SJSA1 (cell line): Measurements from ENCODE around the genes OSTM1, SESN1 and CD164.

- RAMPAGE, long total RNA = no peak
These were observed at the start of gene OSTM1 for GRCh38 chr6:108073939-108075188. TSS of gene OSTM1 (minus strand) at chr6:108074741.

DNA sequence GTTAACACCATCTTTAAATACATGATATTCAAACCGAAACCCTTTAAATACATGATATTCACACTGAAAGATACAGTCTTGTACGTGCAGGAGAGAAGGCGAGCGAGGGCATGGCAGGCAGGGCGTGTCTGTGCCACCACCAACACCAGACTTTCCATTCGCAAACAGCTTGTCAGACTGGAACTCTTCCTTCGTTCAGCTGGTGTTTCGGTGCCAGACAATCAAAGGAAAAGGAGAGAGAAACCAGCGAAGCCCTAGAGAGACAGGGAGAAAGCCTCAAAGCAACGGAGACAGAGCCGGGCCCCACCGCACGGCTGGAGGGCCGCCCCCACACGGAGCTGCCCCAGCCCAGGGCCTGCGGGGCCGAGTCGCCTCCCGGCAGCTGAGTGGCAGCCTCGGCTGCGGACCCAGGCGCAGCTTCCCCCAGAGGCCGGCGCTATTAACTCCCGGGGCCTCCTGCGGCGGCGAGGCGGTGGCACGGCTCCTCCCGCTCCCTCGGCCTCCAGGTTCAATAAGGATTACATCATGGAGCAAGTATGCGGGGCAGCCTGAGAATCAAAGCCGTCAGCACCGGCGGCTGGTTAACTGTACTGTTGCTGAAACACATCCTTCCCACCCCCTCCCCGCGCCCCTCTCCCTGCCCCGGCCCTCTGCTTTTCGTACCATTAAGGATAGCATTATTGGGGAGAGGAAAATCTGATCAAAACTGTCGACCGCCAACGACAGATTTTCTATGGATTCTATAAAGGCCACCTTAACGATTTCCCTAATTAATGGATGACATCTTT is 32.1 kb upstream of the NR2E1 start:
- RAMPAGE, long total RNA = no peak

DNA sequence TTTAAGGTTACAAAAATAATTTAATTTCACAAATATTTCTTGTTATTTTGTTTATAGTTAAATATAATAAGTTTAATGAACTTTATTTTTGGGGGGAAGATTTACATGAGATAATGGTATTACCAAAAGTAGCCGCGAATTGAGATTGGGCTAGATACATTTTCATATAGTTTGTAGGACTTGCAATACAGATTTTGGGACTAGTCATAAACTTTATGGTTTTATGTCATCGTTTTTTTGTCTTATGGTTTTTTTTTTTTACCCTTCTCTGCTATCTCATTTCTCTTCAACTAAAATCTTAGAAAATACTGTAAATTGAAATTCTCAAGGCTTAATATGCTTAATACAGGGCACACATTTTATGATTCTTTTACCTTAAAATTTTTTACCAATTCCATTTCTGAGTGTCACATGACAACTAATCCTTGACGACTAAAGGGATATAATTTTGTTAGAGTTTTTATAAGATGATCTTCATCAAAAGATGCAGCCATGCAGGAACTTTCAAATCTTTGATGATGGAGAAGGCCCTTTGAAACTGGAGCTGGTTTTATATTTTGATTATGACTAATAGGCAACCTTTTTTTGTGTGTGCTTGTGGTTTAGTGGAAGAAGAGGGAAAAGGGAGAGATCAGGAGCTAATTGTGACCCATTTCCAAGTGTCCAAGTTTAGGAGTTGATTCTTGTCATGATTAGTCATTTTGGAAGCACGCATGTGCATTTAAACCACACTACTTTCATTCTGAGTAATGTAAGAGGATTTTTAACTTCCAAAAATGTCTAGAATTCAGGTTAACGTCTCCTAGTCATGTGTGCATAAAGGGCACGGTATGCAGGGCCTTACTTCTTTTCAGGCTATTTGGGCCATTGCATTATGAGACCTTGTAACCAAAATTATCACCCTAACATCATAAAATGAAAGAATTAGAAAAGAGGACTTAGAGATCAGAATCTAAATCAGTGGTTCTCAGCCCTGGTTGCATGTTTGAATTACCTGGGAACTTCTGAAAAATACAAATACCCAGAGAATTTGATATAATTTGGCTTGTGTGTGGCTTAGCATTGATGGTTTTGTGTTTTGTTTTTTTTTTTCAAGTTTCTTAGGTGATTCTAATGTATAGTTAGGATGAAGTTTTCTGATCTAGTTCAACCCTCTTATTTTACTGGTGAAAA is 3.4 kb downstream of the FOXO3 start:
- RAMPAGE, long total RNA = no peak

DNA sequence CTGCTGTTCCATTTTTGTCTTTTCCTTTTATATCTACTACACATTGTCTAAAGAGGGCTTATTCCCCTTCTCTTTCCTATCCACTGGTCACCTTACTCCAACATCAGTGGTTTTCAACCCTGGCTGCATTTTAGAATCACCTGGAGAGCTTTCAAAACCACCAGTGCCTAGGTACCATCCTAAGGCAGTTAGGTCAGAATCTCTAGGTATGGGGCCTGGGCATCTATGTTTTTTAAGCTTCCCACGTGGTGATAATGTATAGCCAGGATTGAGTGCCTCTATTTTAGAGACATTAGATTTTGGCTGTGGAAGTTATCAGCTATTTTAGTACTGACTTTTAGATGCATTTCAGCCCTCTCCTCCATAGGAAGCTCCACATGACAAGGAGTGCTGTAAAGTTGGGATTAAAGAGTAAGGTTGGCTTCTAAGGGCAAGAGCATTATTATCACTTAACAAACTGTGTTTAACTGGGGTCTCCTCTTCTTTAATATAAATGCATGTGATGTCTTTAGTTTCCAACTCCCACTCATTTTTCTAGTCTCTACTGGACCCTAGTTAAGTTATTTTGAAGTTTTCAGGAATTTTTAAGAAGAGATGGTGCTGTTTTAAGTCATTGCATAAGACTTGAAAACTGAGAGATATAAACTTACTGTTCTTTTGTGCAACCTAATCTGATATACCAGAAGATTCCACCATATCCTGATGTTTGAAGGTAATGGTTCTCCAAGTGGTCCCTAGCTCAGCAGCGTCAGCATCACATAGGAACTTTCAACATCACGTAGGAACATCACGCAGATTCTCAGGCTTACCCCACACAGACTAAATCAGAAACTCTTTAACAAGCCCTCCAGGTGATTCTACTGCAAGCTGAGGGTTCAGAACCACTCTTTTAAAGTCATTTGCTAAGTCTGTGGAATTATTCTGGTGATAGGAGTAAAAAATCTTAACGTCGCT is 17.0 kb downstream of the FOXO3 start:
- RAMPAGE, long total RNA = no peak

- RAMPAGE, long total RNA = no peak
These were observed 19.9 kb downstream of the FOXO3 start for GRCh38 chr6:108580562-108581052.

DNA sequence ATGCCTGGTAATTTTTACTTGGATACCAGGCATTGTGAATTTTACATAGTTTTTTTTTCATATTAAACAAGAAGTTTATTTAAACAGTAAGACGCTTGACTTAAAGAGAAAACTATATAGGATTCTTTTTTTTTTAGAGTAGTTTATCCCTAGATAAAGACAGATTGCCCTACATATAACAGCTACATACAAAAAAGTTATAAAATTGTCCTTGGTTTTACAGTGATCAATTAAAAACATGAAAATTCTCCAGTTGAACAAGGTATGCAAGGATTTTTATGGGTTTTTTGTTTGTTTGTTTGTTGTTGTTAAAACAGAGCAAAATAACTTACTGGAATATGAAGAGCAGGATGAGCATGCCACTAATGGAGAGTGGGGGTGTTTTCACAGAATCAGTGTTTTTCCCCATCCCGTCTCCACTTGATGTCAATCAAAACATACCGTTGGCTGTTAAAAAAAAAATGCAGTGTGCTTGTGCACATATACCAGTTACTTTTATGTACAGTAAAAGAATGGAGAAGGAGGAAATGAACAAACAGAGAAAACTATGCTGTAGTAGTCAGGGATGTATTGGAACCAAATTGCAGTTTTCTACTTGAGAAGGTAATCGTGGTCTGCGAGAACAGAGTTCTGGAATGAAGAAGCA is 56.8 kb downstream of the FOXO3 start:
- RAMPAGE, long total RNA = no peak

- RAMPAGE, long total RNA = no peak
These were observed 62.0 kb downstream of the FOXO3 start for GRCh38 chr6:108622341-108623443.

- RAMPAGE, long total RNA = no peak
These were observed 110.3 kb upstream of the ARMC2 start for GRCh38 chr6:108737816-108738417.

DNA sequence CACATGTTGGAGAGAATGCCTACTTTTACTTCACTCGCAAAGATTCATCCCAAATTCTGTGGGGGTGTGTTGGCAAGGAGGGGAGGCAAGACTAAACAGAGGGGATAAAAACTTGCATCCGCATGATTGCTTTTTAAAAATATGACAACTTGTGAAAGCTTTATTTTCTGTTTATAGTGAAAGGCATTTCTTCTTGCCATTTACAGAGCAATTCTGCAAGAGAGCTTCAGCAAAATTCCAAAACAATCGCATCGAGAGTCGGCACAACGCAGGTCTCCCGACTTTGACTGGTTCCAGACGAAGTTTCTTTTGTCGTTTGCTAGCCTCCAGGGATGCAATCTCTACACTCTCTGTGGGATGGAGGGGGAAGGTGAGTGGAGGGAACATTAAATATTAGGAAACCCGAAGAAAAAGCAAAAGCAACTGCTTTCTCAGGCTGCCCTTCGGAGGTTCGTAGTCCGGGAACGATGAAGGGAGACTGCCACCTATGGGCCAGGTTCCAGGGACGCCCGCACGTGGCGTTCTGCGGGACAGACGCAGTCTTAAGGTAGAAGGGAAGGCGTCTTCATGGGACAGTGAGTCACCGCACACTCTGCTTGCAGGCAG is 66.1 kb upstream of the ARMC2 start:
- RAMPAGE, long total RNA = no peak

DNA sequence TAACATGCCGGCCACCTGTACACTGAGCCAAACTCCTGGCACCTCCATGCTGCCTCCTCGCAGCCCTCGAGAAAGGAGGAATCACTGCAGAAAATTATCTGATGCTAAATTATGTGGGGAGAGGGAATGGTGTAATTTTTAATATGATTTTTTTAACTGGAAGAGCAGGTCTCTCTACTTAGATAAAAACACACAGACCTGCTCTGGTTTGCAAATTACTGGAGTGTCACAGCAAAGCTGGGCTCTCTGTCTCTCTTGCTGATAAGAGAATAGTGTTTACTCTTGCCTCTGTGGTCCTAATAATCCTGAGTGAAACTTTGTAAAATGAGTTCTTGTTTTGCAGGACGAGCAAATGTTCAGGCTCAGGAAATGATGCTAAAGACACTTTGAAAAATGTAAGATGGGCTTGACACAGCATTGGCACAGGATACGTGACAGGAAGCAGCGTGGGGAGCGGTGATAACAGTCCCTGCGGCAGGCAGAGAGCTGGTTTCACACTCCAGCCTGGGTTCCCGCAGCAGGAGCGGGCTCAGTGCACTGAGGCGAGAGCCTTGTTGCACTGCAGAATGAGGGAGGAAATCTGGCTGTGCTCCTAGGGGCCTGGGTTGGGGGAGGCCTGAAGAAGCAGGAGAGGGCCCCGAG is 49.8 kb upstream of the ARMC2 start:
- RAMPAGE, long total RNA = no peak

- RAMPAGE, long total RNA = no peak
These were observed 22.0 kb downstream of the ARMC2 start for GRCh38 chr6:108870245-108870550.

DNA sequence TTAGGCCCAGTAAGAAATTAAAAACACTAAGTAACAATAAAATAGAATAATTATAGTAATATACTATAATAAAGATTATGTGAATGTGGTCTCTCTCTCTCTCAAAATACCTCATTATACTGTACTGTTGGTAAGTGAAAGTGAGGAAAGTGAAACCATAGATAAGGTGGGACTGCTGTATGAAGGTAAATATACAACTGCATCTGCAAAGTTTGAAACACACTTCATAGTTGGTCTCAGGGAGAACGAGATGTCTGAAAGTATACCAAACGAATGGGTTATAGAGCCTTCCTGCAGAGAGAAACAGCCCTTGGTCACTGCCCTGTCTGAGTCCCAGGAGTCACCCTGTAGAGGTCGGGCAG is 31.9 kb downstream of the SESN1 start:
- RAMPAGE, long total RNA = no peak

GRCh38 chr6:109094158-109094716 is 409 bp downstream of the SESN1 start:
- RAMPAGE, long total RNA = no peak

- RAMPAGE, long total RNA = no peak
These were observed at the start of gene SESN1 for GRCh38 chr6:109094717-109095331. TSS of gene SESN1 (minus strand) at chr6:109094846.

GRCh38 chr6:109320138-109320486 is 62.2 kb downstream of the CD164 start:
- RAMPAGE, long total RNA = no peak

- RAMPAGE, long total RNA = no peak
These were observed 13.4 kb downstream of the CD164 start for GRCh38 chr6:109368767-109369309.

GRCh38 chr6:109378259-109378706 is 4.0 kb downstream of the CD164 start:
- RAMPAGE, long total RNA = no peak

- RAMPAGE, long total RNA = start-site peak on the minus strand at chr6:109382402-109382487, 1,516 and 346 reads in 2 replicates
These were observed at the start of gene CD164 for GRCh38 chr6:109382011-109382697. TSS of gene CD164 (minus strand) at chr6:109382467.

DNA sequence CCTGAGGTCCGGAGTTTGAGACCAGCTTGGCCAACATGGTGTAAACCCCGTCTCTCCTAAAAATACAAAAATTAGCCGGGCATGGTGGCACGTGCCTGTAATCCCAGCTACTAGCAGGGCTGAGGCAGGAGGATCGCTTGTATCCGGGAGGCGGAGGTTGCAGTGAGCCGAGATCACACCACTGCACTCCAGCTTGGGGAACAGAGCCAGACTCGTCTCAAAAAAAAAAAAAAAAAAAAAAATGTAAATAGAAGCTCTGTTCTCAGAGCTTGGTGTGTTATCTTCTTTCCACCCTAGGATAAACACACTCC is 1.7 kb upstream of the CD164 start:
- RAMPAGE, long total RNA = no peak

- RAMPAGE, long total RNA = no peak
These were observed 7.1 kb downstream of the MICAL1 start for GRCh38 chr6:109448286-109448976.